ENCODE measurements around a stretch of chr12.

- PRO-cap: no peak
These were observed 24.8 kb downstream of the LRRK2 start for GRCh38 chr12:40249653-40249968.

DNA sequence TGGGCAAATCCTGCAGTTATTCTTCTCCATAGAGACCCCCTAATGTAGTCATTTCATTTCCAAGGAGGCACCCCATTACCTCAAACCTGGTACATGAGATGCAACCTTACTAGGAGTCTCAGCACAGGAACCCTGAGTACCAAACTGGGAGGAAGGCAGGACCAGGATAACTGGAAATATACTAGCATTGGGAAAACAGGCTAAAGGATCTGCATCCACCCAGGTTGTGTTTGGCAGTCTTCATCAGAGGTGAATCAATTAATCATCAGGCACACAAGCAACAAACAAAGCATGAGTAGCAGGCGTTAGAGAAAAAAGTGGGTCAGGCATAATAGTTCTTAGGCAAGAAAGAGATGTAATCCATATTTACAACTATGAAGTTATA, 103.7 kb downstream of the PDZRN4 start:
- PRO-cap: no peak

DNA sequence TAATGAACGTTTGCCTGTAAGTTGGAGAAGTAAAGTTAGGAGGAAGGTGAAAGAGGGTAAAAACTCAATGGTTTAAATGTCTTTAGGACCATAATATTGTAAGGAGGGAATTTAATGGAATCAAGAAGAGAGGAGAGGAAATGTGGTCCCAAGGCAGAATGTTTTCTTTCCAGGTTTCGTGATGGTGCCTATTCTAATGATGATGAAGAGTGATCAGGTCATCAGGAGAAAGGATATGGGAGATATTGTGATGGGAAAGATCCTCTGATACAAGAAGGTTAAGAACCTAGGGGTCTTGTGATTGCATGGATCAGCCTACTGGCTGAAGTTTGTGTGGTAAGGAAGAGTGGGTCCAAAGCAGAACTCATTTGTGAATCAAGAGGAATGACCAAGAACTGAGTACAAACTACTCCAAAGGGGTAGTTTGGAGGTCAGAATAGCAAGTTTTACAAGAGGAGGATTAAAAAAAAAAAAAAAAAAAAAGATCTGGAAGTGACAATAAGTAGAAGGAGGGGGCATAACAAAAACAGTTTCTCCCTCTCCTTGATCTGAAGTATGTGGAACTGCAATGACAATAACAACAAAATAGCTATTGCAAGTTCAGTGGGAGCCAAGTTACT, 144.3 kb downstream of the PDZRN4 start:
- PRO-cap: no peak

DNA sequence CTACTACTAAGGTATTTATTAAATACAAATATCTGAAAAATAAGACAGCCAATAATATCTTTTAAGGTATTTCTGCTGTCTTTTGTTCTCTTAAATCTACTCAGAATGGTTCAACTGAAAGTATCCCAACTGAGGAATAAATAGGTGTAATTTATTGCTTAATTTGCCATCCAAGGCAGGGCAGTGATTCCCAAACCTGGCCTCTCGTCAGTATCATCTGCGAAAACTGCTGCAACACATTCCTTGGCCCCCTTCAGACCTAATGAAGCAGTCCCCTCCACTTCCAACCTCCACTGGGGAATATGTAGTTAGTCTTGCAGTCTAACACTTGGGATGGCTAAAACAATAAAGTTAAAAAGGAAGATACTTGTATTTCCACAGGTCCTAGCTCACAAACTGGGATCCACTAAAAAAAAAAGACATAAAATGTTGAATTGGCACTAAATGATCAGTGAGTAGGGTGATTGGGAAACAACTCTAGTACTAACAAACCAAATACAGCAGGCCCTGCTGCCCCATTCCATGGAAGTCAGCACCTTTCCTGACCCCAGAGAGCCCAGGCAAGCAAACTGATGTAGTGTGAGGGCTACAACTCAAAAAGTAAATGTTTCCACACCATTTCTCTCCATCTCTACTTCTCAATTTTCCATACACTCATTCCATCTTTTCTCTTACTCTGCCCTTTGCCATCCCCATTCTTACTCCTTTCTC, 60.9 kb downstream of the GXYLT1 start:
- PRO-cap: no peak

DNA sequence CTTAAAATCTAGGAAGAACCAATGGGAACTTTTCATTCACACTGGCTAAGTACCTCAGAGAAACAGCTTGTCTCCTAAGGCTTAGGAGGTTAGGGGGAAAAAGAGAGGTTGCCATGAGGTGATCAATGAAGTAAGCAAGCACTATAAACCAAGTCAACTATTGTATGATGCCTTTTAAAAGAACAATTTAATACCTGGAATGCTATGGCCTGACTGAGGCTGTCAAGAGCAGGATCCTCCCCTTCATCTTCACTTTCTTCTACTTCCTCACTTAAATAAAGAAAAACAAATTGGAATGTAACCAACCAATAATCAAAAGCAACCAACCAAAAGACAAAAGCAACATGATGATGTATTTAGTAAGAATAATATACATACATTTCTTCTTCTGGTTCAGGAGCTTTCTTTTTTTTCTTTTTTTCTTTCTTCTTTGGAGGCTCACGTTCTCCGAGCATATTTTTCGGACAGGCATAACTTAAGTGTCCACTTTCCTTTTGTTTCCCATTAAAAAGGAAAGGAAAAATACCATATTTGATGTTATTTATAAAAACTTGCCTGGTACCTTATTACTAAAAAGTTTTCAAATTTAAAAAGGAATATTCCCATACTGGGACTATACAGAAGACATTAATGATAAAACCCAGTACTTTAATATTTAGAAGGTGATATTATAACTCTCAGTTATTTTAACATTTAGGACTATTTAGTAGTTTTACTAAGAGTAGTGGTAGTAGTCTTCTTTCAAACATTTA, 12.2 kb downstream of the ZCRB1 start:
- PRO-cap: no peak

DNA sequence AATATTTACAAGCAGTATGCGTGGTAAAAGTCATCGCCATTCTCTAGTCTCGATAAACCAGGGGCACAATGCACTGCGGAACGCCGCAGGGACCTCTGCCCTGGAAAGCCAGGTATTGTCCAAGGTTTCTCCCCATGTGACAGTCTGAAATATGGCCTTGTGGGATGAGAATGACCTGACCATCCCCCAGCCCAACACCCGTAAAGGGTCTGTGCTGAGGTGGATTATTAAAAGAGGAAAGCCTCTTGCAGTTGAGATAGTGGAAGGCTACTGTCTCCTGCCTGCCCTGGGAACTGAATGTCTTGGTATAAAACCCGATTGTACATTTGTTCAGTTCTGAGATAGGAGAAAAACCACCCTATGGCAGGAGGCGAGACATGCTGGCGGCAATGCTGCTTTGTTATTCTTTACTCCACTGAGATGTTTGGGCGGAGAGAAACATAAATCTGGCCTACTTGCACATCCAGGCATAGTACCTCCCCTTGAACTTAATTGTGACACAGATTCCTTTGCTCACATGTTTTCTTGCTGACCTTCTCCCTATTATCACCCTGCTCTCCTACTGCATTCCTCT, 62.1 kb downstream of the PPHLN1 start:
- PRO-cap: no peak

GRCh38 chr12:42422162-42422680, 96.3 kb downstream of the PPHLN1 start:
- PRO-cap: no peak

- PRO-cap: no peak
These were observed 466.7 kb downstream of the ADAMTS20 start for GRCh38 chr12:43085379-43085712.

- PRO-cap: no peak
These were observed 279.7 kb downstream of the ADAMTS20 start for GRCh38 chr12:43272258-43272819.

DNA sequence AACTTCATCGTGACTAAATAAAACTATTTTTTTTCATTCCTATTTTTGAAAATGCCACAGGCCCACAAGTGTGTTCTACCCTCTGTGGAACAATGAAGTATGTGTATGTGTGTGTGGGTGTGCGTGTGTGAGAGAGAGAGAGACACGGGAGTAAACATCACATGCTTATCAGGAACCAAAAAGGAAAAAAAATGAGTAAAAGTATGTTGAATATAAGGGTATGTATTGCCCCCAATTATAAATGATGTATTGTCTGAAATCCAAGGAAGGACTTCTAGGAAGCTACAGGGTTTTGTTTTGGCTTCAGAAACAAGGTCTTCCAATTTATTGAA, 769 bp downstream of the TMEM117 start:
- PRO-cap: no peak

DNA sequence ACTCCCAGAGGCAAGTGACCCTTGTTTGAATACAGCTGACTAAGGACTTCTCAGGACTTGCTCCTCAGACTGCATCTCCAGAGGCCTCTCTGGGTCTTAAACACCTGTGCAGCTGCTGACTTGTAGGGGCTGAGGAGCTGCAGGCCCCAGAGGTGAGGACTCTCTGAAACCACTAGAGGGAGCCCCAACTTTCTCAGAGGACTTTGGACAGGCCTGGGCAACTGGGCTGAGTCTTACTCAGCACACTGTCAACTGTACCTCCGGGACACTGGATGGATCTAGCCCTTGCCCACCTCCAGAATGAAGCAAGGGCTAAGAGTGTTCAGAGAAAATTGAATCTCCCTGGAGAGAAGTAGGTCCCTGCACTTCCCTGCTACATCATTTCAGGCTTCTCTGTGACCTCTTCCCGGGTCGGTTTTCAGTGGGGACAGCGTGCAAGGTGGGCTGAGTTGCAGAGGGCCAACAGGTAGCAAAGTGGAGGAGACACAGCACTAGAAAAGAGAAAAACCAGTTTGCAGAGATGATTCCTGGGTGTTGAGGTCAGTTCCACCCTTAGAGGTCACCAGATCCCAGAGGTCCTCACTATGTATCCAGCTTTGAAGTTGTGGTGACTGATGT, 164.6 kb downstream of the TMEM117 start:
- PRO-cap: no peak

DNA sequence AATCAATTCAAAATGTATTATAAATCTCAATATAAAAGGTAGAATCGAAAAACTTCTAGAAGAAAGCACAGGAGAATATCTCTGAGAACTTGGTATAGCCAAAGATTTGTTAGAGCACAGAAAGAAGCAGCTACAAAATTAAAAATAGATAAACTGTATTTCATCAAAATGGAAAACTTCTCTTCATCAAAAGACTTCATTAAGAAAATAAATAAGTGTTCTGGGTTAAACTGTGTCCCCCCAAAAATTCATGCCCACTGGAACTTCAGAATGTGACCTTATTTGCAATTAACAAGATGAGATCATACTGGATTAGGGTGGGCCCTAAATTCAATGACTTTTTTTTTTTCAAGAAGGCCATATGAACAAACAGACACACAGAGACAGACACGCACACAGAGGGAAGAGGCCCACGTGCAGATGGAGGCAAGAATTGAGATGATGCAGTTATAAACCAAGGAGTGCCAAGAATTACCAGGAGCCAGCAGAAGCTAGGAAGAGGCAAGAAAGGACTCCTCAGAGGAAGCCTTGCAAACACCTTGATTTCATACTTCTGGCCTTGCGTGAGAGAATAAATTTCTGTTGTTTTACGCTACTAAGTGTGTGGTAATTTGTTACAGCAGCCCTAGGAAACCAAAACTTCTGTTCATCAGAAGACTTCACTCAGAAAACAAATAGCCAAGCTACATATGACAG, 33.5 kb downstream of the NELL2 start:
- PRO-cap: no peak

GRCh38 chr12:45217421-45218258, 1.7 kb downstream of the ANO6 start:
- PRO-cap: no peak

- PRO-cap: no peak
These were observed 28.7 kb downstream of the ANO6 start for GRCh38 chr12:45244511-45245125.

GRCh38 chr12:45407165-45407958, 191.5 kb downstream of the ANO6 start:
- PRO-cap: no peak

GRCh38 chr12:45644452-45645094, 84.9 kb upstream of the ARID2 start:
- PRO-cap: no peak

- PRO-cap: no peak
These were observed 80.5 kb downstream of the SLC38A1 start for GRCh38 chr12:46188132-46188886.

GRCh38 chr12:46194199-46195031, 74.4 kb downstream of the SLC38A1 start:
- PRO-cap: no peak

GRCh38 chr12:46358509-46358801, 14.1 kb downstream of the SLC38A2 start:
- PRO-cap: no peak

DNA sequence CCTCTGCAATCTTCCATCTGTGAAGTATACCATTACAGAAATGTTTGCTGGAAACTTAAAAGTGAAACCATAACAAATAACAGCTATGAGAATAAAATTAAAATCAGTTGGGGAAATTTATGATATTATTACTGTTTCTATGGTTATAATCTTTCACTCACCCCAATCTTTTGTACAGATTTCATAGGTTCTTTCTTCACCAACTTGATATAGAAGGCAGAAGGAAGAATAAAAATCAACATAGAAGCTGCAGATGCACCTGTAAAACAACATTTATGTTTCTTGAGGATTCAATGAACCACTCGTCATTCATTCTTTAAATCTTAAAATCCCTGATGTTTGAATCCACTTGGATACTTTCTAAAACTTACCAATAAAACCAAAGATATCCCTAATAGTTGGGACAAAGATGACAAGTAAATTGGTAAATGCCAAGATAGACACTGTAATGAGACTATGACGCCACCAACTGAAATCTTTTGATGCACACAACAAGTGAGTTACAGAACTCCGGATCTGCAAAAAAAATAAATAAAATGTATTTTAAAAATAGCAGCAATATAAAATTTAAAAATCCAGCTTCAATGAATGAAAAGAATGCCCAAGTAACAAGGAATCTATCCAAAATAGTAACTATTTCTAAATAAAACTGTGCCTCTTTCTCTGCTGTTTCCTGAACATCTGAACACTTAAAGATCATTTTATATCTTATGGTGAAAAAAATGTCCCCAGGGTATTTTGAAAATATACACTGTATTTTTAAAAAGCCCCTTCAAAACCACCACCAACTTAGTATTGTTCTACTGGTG, 10.2 kb downstream of the SLC38A2 start:
- PRO-cap: no peak

Measured in endodermal cell (in vitro differentiated cells).